A375 (cell line): Measurements from ENCODE around the genes SLC18B1, RPS12 and TCF21.

DNA sequence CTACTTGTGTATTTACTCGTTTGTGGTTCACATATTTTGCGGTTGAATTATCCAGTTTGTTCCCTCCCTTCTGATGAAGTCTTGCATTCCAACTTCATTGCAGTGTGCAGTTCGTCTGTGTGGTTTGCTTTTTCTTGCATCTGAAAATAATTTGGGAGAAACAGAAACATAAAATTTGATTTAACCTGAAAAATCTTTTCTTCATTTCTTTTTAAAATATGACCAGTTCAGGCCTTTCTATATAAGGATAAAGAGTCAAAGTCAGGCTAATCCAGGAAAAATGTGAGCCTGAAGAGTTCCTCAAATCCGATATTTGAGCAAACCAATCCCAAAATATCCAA is 202.2 kb upstream of the CCN2 start:
- RAMPAGE, long total RNA, result no peak

GRCh38 chr6:132364175-132364624 is 37.1 kb downstream of the MOXD1 start:
- RAMPAGE, long total RNA, result no peak

- RAMPAGE, long total RNA, result no peak
Measured at GRCh38 chr6:132612275-132612862, 11.7 kb downstream of the TAAR2 start.

DNA sequence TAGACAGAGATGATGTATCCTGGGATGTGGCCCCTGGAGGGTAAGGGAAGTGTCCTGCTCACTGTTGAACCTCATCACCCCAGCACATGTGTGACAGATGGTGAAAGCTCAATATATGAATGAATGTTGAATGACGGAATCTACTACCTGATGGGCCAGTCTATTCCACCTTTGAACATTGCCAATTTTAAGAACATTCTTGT is 21.4 kb upstream of the VNN1 start:
- RAMPAGE, long total RNA, result no peak

GRCh38 chr6:132797920-132798833 is at the start of gene SLC18B1:
Gene SLC18B1, minus strand, starts transcription at chr6:132798637.
- RAMPAGE, long total RNA, result no peak

DNA sequence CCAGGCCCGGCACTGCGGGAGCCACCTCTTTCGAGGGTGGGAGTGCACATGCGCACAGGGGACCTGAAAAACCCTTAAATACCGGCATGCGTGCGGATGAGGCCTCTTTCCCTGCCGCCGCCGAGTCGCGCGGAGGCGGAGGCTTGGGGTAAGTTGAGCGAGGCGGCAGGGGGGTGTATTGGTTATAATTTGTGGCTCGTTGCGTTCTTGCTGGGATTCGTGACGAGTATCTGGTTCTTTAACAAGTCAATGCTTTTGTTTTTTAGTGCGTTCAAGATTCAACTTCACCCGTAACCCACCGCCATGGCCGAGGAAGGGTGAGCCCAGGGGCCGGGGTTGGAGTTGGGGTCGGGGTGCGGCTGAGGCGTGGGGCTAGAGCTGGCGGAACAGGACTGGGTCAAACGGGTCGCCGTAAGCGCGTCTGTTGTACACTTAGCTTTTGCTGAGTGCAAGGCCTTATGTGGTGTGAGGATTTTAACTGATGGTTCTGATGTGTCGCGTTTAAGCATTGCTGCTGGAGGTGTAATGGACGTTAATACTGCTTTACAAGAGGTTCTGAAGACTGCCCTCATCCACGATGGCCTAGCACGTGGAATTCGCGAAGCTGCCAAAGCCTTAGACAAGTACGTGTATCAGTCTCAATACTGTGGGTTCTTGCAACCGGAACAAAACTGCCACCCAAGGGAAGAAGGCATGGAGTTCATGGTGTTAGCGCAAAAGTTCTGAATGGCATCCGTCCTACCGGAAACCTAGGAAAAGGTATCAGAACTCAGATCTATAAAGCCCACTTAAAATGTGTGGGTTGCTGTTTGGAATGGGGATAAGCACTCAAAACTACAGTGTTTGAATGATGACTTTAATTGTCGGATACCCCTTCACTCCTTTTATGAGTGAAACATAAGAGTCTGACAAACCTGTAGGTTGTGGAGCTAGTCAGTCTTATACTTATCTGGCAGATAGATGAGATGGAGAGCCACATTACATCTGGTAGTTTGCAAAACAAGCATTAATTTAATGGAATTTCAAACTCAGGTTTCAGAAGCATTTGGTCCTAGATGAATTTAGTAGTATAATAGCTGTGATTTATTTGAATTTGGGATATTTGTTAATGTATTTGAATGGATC is at the start of gene RPS12:
TSS of gene RPS12 (plus strand) at position 104 of the 1,125 bp plus-strand sequence.
- RAMPAGE, long total RNA, result no peak

DNA sequence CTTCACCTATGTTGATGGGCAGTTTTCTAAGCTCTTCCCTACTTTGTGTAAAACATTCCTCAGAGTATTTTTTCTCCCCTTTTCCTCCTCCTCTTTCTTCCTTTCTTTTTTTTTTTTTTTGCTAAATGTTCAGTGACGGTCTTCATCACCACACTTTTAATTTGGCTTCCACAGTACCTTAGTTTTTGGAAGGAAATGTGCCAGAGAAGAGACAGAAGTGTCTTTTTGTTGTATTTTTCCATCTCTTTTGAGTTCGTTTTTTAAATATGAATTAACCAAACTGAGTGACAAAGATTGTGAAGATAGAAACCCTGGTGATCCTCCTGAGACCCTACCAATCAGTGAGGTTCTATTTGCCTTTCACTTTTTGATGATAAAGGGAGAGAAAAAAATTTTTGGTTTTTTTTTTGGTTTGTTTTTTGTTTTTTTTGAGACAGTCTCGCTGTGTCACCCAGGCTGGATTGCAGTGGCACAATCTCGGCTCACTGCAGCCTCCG is 7.1 kb downstream of the RPS12 start:
- RAMPAGE, long total RNA, result no peak

- RAMPAGE, long total RNA, result no peak
Measured at GRCh38 chr6:132822892-132823394, 8.6 kb downstream of the RPS12 start.

- RAMPAGE, long total RNA, result no peak
Measured at GRCh38 chr6:132960747-132961065, 146.3 kb downstream of the RPS12 start.

DNA sequence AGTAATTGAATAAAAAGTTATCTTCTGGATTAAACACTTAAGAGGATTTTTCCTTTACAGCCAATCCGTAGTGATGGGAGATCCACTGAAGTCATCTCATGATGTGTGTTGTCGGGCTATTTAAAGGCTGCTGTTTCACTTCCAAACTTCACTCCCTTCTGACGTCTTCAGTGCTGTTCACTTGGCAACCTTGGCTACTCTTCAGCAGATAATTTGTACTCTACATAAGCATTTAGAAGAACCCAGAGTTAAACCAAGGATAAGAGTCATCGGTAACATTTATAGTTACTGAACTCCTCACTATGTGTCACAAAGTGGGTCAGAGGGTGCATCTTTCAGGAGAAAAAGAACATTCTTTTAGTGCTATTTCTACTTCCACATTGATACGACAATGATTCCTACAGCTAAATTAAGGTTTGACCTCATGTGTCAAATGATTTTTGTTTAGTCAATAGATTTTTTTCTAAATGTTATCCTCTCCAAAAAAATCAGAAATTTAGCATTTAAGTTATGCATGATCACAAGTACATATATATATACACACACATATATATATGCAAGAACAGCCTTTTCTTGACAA is 179.0 kb upstream of the EYA4 start:
- RAMPAGE, long total RNA, result no peak

GRCh38 chr6:133062699-133063297 is 178.4 kb upstream of the EYA4 start:
- RAMPAGE, long total RNA, result no peak

DNA sequence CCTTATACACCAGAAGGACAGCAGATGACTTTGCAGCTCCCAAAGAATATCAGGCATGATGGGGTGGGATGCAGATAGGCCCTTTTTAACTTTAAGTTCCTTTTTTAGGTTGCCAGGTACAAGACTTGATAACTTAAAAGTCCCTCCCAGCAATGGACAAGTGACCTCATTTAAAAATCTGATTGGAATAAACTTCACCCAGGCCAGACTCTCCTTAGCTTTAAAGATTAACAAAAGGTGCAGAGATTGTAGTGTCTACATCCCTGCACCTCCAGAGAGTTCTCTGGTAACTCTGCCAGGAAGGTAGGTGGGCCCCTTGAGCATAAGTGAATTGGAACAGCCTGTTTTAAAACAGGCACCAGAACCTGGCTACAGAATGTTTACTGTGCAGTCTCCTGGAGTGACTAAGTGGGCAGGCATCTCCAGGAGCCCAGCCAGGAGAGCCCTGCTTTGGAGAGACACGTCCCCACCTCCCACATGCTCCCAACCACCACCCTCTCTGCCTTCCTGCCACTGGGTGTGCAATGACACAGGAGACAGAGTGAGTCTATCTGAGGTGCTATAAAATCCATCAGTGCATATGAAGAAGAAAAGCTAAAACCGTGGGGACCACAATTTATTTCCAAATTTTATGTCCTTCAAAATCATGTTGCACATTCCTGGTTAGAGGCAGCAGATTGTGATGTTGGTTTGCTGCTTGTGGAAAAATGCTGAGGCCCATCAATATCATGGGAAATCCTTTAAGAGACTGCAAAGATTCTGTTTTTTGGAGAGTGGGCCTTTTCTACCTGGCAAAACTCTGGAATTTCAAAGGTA is 110.3 kb upstream of the EYA4 start:
- RAMPAGE, long total RNA, result no peak

DNA sequence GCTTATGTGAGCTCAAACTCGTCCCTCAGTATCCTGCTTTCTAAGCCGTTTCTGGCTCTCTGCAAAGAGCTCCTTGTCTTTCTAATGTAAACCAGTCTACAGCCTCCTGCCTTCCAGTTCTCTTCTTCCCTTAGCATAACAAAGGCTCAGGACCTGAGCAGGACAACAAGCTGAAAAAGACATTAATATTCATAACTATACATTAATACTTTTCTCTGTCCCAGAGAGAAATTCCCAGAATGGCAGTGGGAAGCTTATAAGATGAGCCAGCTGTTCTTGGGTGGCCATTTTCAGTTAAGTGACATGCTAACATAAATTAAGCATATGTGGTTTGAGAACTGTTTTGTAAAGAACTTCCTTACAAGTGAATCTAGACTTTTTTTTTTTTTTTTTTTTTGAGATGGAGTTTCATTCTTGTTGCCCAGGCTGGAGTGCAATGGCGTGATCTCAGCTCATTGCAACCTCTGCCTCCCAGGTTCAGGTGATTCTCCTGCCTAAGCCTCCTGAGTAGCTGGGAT is 206.9 kb upstream of the TCF21 start:
- RAMPAGE, long total RNA, result no peak

DNA sequence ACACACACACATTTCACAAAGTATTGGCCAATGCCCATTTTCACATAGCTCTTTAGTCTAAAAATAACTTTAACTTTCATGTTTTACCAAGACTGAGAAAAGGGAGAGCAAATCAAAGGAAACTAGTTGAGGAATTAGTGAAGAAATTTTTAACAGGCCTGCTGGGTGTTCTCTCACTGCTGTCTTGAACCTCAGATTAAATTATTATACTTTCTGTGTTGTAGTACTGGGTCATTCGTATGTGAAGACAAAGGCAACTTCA is 1.7 kb upstream of the TCF21 start:
- RAMPAGE, long total RNA, result no peak

DNA sequence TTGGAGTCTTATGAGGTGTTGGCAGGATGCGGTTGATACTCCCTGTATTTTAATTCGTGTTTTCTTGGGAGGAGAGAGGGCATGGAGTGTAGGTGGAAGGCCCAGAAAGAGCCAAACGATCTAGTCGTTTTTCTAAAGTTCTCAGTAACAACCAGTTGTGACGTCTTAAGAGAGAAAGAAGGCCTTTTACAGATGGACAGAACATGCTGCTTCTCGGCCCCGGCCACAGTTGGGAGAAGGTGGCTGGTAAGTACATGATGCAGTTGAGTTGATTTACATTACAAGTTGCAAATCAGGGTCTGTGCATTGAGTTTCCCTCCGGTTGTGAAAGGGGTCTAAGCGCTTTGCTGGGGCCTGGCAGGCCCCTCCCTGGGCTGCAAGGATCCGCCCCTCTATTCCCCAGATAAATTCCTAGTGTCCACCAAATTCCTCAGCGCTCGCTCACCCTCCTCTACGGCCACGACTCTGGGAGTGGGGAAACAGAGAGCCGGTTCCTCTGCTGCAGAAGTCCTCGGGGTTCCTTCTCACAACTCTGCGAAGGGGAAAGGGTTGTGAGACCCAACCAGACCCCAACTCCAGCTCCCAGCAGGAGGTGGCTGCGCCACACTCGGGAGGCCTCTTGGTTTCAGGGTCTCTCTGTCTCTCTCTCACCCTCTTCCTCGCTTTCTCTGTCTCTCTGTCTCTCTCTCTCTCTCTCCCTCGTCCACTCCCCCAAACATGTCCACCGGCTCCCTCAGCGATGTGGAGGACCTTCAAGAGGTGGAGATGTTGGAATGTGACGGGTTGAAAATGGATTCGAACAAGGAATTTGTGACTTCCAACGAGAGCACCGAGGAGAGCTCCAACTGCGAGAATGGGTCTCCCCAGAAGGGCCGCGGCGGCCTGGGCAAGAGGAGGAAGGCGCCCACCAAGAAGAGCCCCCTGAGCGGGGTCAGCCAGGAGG is at the start of gene TCF21:
TSS of gene TCF21 (plus strand) at position 433 of the 943 bp plus-strand sequence.
- RAMPAGE, long total RNA, result no peak

- RAMPAGE, long total RNA, result no peak
Measured at GRCh38 chr6:134162632-134163489, 110.4 kb upstream of the SLC2A12 start.

DNA sequence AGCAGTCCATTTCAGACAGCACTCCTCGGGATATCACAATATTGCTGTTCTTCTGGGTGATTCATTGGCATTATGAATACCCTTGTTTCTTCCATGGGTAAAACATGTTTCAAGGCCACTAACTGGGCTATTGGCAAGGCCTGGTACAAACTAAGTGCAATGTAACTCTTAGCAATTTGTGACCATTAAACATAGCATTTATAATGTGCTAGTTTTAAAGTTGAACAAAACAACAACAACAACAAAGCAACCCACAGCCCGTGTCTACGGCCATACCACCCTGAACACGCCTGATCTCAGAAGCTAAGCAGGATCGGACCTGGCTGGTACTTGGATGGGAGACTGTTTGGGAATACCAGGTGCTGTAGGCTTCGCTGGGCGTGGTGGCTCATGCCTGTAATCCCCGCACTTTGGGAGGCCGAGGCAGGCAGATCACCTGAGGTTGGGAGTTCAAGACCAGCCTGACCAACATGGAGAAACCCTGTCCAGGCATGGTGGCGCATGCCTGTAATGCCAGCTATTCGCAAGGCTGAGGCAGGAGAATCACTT is 61.1 kb downstream of the SGK1 start:
- RAMPAGE, long total RNA, result no peak

DNA sequence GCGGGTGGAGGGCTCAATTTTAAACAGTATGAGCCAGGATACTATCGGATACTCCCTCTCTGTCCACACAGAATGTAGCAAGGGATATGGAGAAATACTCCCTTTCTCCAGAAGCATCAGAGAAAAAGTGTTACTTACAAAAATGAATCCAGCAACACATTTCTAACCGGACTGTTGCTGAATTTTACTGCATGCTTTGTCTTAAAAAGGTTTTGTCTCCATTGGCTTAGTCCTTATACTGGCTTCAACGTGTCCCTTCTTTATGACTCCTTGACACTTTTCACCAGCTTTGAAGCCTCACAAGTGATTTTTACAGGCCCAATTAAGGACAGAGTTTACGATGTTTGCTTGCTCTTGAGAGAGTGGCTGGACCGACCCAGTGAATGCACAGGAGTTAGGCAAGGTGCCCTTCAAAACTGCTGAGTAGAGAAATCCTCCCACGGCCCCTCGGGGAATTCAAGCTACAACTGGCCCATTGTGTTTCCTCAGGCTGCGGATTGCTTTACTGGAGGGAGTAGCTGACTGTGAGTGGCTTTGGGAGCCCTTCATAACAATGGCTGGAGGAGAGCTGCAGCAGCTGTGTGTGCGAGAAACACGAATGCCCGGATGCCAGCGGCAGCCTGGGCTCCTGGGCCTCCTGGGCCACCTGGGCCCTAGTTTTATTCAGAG is 50.1 kb downstream of the SGK1 start:
- RAMPAGE, long total RNA, result no peak

GRCh38 chr6:134502415-134503331 is 184.8 kb upstream of the SGK1 start:
- RAMPAGE, long total RNA, result no peak

DNA sequence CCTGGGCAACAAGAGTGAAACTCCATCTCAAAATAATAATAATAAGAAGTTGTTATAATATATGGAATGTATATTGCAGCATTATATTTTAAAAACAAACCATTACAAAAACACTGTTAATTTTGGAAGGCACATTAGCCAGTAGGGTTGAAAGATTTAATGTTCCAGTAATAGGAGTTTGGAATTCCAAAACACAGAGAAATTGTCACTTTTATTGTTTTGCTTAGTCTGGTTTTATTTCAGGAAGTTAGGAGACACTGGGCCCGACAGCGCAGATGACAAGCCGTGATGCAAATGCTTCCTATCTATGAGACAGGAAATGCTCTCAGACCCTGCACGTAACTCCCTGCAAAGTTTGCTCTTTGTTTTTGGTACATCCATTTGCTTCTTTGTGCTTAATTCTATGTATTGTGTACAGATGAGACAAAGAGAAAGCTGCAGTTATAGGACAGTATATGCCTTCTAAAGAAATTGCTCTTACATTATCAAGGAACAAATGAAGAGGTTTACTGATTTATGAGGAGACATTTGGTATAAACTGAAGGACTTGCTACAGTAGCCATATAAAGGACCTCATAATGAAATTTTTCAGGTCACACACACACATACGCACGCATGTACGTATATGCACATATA is 201.6 kb upstream of the SGK1 start:
- RAMPAGE, long total RNA, result no peak